Bronchus fibroblast of lung (primary cell): ENCODE results near the gene WNT7B.

- RAMPAGE, long total RNA, result no peak
Measured at GRCh38 chr22:45554063-45554511, 51.4 kb downstream of the FBLN1 start.

- RAMPAGE, long total RNA, result no peak
Measured at GRCh38 chr22:45602875-45603922, 68.4 kb upstream of the ATXN10 start.

DNA sequence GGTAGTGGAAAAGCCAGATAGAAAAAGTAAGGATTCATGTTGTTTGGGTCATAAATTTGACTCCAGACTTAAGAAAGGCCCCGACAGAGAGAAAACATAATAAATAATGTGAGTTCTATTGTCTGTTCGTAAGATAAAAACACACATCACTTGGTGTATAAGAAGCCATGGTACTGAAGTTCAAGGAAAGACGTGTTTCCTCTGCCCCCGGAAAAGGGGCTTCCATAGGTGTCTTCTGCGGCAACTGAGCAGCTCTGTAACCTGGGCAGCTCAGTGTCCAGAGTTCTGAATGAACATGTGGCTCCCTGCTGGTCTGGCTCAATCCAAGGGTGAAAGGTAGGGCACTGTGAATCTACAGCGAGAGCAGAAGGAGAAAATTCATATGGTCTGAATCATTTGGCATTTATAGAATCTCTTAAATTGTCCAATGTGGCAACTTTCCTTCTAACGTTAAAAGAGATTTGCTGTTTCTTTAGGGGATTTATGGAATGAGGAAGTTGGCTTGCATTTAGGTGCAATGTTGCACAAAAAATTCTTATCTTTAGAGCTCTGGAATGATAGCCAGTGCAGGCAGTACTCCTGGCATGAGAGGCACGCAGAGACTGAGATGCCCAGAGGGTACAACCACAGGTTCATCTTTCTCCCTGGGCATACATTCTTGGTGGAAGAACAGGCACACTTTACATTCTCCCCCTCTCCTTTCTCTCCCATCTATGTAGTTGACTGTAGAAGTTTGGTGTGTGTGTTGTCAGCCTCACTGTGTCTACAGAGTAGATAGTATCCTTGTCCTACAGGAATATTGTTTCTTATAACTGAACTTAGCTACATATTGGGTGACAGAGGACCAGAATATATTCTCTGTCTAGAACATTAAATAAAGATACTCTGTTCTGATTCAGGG, 17.0 kb downstream of the ATXN10 start:
- RAMPAGE, long total RNA, result no peak

DNA sequence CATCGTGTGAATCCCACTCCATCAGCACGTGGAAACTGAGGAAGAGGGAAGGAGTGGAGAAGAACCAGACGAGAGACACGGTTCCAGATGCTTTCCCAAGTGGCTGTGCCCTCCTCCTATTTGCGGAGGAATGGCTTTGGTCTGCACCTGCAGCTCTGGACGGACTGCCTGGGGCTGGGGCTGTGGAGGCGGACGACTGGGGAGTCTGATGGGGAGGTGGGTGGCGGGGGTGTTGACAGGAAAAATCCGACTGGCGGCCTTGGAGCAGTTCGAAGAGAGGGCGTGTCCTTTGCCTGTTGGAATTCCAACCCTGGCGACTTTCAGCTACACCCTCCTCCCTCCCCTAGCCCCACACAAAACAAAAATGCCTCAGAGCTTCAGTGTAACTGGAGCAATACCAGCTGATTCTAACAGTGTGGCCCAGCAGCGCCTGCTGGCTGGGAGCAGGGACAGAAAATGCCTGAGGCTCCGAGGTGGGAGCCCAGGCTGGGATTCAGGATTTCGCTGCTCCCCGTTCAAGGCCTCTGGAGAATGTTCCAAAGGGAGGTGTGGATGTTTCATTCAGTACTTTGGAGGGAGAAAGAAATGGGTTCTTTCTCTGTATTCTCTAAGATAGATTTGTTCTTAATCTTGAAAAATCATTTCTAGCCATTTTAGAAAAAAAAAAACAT, 85.5 kb downstream of the ATXN10 start:
- RAMPAGE, long total RNA, result no peak

GRCh38 chr22:45777515-45778114, 106.0 kb downstream of the ATXN10 start:
- RAMPAGE, long total RNA, result no peak

DNA sequence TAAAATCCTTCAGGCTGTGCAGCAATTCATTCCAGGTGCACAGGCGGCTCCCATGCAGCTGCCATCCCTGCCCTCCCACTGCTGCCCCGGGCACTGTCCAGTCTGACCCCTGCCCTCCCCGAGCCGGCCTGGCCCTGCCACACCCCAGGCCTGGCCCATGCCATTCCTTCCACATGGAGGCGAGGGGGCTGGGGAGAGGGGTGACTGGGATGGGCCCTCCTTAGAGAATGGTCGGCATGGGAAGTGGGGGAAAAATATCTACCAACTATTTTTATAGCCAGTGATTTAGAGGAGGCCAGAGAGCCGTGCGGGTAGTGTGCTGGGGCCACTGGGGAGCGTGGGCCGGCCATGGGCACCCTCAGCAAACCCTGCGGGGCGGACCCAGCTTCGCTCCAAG, 21.9 kb downstream of the WNT7B start:
- RAMPAGE, long total RNA, result no peak

DNA sequence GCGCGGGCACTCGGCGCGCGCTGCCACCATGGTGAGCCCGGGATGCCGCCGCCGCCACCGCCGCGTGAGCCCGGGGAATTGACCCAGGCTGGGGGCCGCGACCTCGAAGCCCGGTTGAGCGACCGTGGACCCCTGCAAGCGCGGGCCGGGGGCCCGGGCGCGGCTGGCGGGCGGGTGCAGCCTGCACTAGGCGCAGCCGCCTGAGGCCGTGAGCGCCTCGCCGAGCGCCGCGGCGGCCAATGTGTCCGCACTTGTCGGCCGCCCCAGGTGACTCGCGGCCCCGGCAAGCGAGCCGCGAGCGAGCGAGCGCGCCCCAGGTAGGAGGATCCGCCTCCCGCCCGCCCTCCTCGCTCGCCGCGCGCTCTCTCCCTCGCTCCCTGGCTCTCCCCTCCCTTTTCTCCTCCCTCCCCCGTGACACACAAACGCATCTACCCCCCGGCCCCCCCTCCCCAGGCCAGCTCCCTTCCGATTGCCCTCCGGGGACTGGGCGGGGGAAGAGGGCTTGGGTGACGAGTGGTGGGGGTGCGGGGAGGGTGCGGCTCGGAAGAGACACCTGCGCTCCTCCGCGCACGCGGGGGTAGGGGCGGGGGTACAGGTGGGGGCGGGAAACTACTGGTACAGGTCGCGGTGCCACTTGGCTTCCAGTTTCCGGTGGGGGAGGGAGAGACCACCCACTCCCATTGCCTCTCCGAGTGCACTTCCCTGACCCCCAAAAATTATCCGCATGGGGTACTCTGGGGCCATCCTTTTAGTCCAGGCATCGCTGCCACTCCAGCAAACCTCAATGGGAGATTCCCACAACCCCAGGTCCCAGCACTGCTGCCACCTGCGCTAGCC, at the start of gene WNT7B:
TSS of gene WNT7B (minus strand) at position 274 of the 837 bp plus-strand sequence.
- RAMPAGE, long total RNA, result no peak

GRCh38 chr22:45995161-45995507, 18.2 kb upstream of the WNT7B start:
- RAMPAGE, long total RNA, result no peak

DNA sequence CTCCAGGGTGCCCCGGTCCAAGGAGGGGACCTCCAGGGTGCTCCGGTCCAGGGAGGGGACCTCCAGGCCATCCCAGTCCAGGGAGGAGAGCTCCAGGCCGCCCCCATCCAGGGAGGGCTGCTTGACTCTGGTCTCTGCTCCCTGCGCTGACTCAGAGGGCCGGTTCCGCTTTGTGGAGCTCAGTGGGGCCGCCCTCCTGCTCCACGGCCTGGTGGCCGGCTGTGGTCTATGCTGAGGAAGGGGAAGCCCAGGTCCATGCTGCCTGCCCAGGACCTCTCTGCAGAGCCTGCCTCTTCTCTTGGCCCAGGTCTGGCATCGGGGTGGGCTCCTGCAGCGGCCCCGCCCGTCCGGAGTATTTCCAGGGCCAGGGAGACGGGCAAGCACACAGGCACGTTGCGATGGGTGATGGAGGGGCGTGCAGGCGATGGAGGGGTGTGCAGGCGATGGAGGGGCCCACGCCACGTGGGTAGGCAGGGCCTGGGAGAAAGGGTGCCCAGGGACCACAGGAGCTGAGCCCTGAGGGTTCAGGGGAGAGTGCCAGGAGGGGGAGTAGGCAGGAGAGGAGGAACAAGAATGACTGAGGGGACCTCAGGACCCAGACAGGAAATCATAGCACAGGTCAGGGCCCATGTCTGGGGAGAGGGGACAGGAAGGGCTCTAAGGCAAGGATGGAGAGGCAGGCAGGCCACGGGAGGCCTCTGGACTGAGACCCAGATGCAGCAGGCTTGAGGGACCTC, 19.7 kb upstream of the WNT7B start:
- RAMPAGE, long total RNA, result no peak

GRCh38 chr22:46033694-46034251, 56.8 kb upstream of the WNT7B start:
- RAMPAGE, long total RNA, result no peak

DNA sequence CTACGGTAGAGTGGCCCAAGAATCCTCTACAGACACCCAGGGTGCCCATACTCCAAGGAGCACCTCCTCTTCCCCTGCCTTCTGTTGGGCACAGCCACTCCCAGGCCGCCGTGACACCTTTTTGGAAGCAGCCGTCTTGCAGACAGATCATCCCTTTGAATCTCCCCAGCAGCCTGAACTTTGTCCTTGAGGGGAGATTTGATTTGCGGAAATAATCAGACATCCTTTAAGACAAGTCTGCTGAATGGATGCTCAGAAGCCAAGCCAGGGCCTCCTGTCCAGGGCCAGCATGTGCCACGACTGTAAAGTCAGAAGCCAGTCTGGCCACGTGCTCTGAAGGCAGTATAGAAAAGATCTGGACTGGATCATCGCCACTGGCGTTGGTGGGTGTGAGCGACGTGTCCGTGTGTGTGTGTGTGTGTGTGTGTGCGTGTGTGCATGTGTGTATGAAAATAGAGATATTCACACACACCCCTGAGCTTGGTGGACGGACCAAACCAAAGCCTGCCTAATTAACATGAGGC, 61.6 kb upstream of the WNT7B start:
- RAMPAGE, long total RNA, result no peak

DNA sequence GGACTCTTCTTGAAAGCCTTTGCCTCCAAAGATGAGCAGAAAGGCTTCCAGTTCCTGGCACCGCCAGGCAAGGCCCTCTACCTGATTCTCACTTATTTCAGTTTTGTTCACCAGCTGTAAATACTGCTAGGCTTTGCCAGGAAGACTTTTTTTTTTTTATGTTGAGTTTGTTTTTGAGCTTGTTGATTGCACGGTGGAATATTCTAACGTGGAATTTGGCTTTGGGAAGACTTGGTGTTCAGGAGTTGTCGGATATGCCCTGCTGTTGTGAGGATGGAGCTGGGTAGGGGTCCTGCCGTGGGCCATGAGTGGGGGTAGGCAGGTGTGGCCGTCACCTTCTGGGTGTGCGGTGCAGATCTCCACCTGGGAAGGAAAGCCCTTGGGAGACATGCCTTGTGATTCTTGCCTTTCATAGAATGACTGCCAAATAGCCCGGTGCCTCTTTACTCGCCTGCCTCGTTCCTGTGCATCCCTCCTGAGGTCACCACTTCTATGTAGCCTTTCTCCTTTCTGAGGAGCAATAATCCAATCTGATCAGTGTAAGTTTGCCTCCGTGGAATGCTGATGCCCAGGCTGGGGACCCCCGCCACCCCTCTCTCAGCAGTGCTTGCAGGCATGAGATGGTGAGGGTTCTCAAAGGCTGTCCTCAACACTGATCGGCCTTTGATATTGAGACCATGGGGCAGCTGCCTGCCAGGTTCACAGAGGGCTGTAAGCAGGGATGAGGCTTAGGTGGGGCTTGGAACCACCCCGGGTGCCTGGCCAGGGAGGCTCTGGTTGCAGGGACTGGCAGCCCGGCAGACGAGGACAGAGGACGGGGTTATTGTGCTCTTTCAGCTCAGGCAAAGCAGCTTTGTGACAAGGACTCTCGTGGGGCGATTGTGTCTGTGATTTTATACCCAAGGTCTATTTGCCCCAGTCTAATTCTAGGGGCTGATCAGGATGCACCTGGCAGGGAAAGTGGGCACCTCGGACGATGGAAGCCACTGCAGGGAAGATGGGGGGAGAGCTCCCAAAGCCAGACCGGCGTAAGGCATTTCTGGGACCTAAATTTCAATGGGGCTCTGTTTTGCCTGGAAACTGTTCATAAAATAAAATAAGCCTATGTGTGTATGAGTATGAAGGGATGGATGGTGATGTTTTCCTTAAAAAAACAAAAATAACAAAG, 86.1 kb upstream of the WNT7B start:
- RAMPAGE, long total RNA, result no peak

DNA sequence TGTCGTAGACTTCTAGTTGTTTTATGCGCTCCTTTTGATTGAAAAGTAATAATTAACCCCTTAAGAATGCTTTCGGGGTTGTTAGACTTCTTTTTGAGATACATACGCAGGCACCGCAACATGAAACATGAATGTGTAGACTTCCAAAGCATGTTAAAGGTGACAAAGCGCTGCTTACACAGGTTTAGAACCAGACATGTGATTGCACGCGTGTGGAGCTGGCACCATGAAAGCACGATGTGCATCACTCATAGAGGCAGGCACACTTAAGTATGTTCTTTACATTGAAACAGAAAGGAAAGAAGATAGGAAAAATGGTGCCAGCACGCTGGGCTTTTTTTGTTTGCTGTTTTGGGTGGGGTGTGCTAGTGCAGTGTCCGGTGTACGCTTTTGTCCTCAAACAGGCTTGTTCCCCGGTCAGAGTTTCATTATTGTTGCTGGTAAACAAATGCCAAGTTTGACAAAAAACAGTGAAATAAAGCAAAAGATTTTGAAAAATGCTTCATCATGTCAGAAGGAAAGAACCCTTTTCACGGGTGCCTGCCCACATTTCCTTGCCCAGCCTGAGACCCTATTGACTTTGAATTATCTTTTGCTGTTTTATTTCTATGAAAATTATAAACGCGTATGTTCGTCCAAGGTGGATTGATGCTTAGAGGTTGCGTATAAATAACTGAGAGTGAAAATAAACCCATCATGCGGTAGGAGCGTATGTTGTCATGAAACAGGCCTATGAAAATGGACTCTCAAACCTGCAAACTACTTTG, 83.5 kb upstream of the PPARA start:
- RAMPAGE, long total RNA, result no peak

GRCh38 chr22:46071658-46072079, 78.7 kb upstream of the PPARA start:
- RAMPAGE, long total RNA, result no peak

- RAMPAGE, long total RNA, result no peak
Measured at GRCh38 chr22:46078512-46079469, 71.5 kb upstream of the PPARA start.

GRCh38 chr22:46088395-46089533, 61.6 kb upstream of the PPARA start:
- RAMPAGE, long total RNA, result no peak

DNA sequence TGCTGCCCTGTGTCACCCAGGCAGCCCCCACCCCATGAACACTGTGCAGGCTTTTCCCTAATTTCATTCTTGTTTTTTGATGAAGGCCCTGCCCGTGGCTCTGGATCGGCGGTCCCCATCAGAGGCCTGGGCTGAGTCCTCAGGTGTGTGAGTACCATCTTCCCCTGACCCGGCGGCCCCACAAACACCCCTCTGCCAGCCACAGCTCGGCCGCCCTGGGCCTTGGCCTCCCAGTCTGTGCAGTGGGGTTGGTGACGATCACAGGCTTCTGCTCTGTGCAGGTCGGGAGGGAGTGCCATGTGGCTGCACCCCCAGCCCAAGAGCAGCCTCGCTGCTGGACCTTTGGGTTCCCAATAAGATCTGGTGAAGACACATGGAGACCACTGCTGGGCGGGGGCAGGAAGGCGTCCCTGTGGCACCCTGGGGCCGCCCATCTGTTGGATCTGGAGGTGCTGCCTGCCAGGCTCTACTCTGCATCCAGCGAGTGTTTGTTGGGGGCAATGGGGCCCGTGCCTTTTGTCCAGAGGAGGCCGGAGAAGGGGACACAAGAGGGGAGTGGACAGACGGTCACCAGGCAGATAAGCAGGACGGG, 47.1 kb upstream of the PPARA start:
- RAMPAGE, long total RNA, result no peak

DNA sequence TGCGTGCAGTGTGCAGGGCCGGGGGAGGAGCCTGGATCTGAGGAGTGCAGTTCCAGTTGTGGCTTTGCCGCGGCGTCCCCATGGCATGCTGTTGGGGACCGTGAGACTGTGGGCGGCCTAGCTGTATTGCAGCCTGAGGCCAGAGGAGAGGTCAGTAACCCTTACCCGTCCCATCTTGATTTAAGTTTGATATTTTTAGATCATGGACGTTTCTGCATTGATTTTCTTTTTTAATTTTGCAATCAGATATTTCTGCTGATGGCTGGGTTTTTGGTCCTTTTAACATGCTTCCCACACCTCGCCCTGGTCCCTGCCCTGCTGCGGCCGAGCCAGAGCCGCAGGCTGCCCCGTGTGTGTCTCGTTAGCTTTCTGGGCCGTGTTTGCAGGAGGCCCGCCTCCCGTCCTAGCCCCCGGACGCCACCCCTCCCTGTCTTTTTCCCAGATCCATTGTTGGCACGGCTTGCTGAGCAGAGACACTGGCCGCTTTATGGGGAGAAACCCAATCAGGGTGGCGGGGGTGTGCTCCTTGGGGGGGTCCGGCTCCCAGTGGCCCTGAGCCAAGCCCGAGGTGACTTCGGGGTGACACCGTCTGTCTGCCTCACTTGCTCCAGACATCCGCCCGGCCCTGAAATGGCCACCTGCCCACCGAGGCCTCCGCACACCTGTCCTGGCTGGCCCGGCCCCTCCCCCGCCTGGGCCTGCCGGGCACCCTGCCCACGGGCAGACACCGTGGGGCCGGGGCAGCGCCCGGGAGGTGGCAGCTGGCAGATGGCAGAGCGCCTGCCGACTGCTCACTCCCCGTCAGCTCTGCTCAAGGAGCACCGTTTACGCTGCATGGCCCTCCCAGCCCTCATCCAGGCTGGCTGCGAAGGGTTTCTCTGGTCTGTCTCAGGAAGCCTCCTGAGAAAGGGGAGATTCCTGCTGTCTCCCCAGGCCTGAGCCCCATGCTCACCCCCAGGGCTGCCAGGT, 43.3 kb upstream of the PPARA start:
- RAMPAGE, long total RNA, result no peak

DNA sequence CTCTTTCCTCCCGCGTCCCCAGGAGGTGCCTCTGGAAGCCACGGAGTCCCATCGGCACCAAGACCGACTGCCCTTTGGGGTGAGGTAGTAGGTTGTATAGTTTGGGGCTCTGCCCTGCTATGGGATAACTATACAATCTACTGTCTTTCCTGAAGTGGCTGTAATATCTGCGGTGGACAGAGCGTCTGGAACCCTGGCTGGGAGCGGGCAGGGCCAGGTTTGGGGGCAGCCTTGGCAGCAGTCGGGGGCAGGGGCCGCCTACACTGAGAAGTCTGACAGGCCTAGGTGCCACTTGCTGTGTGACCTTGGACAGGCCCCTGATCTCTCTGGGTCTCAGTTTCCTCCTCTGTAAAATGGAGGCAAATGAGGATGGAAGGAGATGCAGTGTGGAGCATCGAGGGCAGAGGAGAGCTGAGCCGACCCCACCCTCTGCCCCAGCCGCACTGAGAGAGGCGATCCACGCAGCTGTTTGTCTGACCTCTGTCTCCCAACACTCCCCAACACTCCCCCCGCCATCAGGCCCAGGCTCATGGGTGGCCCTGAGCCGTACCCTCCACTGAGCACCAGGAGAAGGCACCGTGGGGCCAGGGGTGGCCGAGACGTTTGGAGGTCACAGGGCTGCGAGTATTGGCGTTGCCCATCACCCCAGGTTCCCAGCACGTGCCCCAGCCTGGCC, 37.5 kb upstream of the PPARA start:
- RAMPAGE, long total RNA, result no peak

DNA sequence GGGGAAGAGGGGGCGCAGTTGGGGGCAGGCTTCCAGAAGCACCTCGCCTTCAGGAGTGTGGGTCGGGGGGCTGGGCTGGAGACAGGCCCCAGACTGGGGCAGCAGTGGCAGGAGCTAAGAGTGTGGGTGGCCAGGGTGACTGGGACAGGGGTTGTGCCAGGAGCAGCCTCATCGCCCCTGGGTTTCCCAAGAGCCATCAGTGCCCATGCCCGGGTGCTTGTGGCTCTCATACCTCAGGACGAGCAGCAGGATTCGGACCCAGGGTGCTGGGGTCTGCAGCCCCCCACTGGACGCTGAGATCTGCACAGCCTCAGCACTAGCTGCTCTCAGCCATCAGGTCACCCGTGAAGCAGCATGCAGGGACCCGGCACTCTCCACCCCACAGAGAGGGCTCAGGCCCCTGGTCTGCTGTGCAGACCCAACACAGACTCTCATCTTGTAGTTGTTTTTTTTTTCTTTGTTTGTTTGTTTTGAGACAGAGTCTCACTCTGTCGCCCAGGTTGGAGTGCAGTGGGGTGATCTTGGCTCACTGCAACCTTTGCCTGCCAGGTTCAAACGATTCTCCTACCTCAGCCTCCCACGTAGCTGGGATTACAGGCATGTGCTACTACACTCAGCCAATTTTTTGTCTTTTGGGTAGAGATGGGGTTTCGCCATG, 18.4 kb upstream of the PPARA start:
- RAMPAGE, long total RNA, result no peak